Umbilical cord (tissue), 2 donors: ENCODE data around the gene TMEM200C.

DNA sequence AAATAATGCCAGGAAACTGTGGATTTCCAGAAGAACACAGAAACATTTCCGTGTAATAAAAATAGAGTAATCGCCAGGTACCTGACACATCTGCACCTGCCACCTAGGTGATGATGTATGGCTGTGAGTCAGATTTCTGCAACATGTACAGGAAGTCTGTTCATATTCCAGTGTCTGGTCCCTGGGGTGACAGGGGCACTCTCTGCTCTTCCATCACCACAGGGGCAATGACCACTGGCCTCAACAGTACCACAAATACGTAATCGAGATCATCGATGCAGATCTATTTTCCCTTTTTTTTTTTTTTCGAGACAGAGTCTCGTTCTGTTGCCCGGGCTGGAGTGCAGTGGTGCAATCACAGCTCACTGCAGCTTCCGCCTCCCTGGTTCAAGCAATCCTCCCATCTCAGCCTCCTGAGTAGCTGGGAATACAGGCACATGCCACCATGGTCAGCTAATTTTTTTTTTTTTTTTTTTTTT lies 101.2 kb upstream of the LPIN2 start:
- RAMPAGE, long total RNA = no peak

DNA sequence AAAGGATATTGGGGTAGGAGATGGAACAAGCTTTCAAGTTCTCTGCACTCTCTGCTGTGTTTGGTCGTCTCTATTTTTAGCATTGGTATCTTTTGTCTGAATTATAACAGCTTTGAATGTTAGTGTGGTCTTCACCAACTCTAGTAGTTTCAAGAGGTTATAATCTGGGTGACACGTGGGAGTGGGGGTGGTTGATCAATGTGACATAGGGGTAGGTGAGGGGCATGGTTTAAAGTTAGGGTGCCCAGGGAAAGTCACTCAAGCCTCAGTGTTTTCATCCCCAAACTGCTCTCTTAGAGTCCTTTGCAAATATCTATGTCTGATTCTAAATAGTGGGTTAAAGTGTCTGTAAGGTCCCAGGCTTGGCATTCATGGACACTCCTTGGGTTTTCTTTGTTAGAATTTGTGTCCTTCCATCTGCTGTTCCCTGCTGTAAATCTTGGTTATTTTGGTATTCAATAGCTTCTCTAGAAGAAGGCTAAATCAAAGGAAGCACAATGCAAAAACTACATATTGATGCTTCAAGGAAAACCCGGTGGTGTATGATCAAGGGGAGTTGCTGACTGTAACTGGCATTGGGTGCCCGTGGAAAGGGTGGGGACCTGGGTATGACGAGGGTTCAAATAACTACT lies 9.5 kb downstream of the MYOM1 start:
- RAMPAGE, long total RNA = no peak

- RAMPAGE, long total RNA = no peak
These were observed 1.7 kb upstream of the MYL12A start for GRCh38 chr18:3245892-3246344.

- RAMPAGE, long total RNA = no peak
These were observed 1.4 kb downstream of the MYL12B start for GRCh38 chr18:3263283-3263693.

DNA sequence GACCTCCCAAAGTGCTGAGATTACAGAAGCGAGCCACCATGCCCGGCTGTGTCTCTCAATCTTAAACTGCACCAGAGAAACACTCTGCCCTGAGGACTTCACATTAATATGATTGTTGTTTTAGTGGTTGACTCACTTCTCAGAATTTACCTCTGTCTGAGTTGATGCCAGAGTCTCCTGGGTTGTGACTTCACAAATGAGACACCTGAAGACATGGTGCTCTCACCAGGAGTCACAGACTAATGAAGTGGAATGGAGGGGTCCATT lies 61.0 kb upstream of the TGIF1 start:
- RAMPAGE, long total RNA = no peak

- RAMPAGE, long total RNA = no peak
These were observed 1.3 kb upstream of the TGIF1 start for GRCh38 chr18:3448601-3449157.

- RAMPAGE, long total RNA = no peak
These were observed 615 bp upstream of the TGIF1 start for GRCh38 chr18:3449174-3449939.

GRCh38 chr18:3453295-3454401 lies 3.7 kb downstream of the TGIF1 start:
- RAMPAGE, long total RNA = no peak

DNA sequence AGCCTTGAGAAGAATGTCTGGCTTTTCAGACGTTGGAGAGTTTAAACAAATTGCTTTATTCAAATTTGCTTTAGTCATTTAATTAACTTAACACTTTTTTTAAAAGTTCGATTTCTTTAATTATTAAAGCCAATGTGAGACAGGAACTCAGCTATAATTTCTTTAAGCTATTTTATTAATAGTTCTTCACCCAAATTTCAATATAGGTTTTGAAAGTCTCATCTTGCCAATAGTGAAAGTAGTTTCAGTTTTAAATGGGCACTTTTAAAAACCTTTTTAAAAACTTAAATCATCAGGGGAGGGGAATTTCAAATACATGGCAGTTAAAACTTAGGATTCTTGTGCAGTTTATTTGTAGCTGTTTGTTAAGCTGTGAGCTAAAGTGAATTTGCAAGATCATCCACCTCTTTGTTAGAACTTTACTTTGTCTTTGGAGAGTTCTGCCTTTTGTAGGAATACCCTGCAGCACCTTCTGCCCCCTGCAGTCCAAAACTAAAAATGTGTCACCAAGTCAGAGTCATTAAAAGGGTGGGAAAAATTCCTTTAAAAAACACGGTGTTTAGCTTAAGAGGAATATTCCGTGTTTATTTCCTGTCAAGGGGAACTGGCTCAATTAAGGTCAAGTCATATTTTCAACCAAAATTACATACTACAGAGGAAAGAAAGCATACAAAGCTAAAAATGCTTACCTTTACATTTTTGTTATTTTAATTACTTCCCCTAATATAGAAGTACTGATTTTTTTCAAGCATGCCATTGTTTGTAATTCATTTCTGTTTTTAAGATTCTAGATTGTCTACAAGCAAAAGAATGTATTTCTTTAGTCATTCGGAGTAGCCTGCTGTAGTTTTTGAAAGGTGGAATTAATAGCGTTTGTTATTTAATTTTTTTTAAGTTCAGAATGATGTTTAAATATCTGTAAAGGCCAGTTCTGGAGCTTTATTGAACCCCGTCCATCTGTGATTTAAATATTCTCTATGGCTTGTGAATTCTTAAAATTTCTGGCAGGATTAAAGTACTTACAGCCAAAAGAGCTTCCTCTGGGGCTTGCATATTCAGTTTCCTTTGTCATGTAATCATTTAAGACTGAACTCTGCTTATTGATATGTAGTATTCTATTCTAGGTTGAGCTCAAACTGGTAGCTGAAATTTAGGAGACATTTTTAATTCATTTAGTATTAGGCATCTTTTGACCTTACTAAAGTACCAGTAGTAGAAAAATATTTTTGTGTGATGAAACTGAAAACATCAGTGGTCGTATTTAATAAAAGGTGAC lies 4.9 kb downstream of the TGIF1 start:
- RAMPAGE, long total RNA = no peak

GRCh38 chr18:3455678-3456645 lies 6.0 kb downstream of the TGIF1 start:
- RAMPAGE, long total RNA = no peak

DNA sequence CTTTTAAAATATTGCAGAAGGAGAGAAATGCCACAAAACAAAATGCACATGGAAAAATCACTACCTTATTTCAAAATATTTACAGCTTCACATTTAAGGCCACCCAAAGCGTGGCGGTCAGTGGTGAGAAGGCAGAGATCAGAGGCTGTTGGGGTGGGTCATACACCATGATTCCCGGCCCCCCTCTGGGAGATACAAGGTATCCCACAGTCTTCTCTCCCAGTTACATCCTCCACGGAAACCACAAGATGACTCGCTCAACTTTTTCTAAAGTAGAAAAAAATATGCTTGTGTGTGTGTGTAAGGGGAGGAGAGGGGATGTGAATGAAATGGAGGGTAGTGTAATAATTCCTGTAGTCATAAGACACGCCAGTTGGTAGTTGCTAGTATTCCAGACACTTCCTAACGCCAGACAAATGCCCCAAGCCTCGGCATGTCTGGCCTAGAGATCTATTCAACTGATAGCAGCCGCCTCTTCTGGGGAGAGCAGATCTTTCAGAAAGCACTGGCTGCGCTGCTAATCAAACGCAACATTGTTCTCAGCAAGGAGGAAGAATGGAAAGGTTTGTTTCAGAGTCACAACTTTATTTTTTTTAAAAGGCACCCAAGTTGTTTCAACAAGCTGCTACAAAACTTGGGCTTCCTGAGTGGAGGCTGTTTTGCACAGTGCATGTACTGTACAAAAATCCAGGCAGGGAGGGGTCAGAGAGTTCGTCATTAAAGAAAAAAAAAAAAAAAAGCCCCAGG lies 143.5 kb downstream of the TGIF1 start:
- RAMPAGE, long total RNA = no peak

DNA sequence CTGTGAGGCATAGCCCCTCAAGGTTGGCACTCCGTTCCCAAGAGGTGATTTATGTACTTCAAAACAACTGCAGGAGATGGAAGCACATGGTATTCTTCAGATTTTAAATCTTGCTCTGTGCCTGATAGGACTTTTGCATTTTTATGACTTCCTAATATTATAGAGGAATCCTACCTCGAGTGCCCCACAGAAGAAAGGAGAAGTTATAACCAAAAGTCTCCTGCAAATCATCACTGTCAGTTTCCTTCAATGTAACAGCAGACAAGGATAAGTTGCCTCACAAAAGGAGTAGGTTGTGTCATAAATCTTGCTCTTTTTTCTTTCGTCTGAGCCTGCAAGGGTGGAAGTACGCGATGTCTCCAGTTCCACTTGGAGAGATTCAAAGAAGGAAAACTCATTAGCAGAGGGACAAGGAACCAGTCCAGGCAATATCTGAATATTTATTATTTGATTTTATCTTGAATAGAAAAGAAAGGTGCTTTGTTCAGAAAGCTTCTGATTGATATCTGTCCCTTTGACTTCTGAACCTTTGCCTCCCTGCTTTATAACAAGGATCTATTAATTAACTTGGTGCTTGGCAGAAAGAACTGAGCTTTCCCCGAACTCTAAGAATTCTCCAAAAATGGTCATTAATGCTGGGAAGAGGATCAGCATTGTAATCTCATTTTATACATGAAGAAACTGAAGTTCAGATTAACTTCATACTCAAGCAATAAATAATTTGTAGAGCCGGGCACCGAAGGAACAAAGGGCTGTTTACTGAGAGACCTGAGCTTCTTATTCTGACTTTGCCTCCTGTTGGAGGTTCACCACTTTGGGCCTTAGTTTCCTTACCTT lies 272.4 kb downstream of the TGIF1 start:
- RAMPAGE, long total RNA = no peak

- RAMPAGE, long total RNA = no peak
These were observed 252.5 kb downstream of the DLGAP1 start for GRCh38 chr18:4202595-4202932.

DNA sequence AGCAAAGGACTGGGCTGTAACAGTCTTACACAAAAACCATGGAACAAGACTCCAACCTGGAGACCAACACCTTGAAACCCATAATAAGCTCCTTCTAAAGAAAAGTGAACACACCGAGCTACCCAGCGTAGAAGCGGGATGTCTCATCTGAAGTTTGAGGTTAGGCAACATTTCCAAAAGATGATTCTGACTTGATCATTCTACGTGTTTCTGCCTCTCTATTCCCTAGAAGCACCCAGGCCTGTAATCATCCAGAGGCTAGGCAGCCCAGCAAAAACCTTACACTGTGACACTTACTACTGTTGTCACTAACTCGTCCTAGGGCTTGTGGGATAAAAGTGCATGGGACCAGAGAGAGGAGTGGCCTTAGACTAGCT lies 1.5 kb downstream of the ZBTB14 start:
- RAMPAGE, long total RNA = no peak

- RAMPAGE, long total RNA = no peak
These were observed 1.2 kb downstream of the ZBTB14 start for GRCh38 chr18:5294444-5294673.

GRCh38 chr18:5894956-5895795 lies at the start of gene TMEM200C:
Gene TMEM200C (minus strand): TSS chr18:5895522.
- RAMPAGE, long total RNA = no peak

GRCh38 chr18:5998618-5999406 lies 103.5 kb upstream of the TMEM200C start:
- RAMPAGE, long total RNA = no peak

DNA sequence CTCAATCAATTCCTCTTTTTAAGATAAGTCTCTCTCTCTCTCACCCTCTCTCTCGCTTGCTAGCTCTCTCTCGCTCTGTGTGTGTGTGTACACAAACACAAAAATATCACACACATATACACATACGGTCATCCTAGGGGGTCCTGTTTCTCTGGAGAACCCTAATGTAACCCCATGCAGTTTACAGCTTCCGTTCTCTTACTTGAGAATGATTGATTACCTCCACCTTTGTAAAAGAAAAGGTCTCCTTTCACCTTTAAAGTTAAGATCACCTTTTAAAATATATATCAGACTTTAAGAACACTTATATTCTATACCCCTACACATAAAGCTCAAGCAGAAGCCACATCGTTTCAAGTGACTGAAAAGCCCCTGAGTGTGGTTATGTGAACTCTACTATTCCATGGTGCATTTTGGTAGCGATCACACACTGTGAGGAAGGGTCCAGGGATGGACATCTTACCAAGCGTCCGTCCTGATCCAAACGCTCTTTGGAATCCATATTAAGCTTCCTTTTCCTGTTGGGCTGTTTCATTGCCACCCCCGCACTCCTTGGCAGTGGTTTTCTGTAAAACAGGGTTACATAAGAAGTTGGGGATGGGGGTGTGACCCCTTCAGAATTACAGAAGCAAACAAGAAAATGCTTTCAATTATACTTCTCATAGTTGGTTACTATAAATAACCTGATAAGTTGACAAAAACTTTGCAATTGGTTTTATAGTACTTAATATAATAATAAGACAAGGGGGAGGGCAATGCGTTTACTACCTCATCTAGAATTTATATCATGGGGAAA lies 103.4 kb downstream of the L3MBTL4 start:
- RAMPAGE, long total RNA = no peak

DNA sequence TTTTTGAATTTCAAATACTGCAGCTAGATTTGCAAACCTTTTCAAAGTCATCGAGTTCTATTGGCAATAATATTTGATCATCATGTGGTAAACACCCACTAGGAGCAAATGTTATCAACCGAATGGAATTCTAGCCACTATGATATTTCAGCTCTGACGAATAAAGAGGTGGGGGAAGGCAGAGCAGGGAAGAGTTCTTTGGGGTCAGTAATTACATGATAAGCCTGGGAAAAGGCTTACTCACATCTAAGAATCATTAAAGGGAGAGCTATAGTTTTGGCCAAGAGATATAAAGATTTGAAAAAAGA lies 104.9 kb upstream of the ARHGAP28 start:
- RAMPAGE, long total RNA = no peak

- RAMPAGE, long total RNA = no peak
These were observed 46.5 kb upstream of the ARHGAP28 start for GRCh38 chr18:6682781-6683715.